ENCODE measurements around a stretch of chr5.

GRCh38 chr5:132265536-132266292 lies 8.2 kb downstream of the PDLIM4 start:
- CAGE, long polyA plus RNA, result no peak
- RRBS, result no CpG with 5 or more reads among the region's 12 CpGs

DNA sequence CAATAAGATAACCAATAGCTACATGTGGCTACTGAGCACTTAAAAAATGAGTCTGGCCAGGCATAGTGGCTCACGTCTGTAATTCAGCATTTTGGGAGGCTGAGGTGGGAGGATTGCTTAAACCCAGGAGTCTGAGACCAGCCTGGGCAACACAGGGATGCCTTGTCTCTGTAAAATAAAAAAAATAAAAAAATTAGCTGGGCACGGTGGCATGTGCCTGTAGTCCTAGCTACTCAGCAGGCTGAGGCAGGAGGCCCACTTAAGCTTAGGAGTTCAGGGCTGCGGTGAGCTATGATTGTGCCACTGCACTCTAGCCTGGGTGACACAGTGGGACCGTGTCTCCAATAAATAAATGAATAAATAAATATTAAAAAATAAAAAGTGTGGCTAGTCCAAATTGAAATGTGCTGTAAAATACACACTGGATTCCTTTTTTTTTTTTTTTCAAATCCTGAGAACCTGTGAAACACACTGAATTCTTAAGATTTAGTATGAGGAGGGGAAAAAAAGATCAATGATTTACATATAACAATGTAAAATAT lies 1.2 kb upstream of the SLC22A5 start:
- CAGE, long polyA plus RNA, result no peak
- RRBS, result no CpG with 5 or more reads among the region's 4 CpGs

DNA sequence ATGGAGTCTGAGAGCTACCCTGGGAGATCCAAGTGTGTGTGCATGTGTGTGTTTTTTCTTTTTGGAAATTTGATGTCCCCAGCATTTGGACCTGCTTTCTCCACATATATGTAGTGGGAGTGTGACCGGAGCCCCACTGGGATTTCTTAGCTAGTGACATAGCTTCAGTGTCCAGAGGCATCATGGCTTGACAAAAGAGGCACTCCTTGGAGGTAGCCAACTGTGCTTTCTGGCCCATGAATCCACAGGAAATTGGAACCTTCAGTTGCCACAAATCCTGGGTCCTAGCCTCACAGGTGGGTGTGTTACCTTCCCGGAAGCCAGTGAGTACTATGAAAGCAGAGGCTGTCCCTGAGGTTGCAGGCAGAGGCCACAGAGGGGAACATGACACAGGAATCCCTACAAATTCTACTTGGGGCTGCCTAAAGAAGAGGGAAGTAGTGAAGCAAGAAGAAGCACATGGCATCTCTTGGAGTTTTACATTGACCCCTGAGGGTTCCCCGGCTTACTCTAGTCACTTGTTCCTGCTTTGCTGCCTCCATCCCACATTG lies 2.5 kb downstream of the SLC22A5 start:
- CAGE, long polyA plus RNA, result no peak
- RRBS, result no CpG with 5 or more reads among the region's 3 CpGs

DNA sequence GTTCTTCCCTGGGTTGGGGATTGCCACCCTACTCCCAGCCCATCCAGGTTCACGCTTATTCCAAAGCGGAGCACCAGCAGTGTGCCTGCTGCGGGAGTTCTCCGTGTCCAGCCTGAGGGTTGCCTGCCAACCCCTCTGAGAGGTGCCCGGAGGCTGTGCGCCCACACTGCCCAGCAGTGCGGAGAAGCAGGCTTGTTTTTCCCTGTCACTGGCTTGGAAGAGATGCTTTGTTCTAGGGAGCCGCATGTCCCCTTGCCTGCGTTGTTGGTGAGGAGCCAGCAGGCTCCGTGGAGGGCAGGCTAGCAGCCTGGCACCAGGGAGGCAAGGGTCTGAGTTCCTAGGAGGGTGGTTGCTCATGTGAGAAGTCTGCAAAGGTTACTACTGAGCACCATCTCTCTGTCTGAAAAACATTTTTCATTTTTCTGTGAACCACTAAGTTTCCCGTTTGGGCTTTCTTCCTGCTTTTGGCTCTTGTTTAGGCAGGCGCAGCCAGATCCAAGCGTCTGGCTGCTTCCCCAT lies 7.6 kb downstream of the SLC22A5 start:
- CAGE, long polyA plus RNA, result no peak
- RRBS, result no CpG with 5 or more reads among the region's 13 CpGs

- CAGE, long polyA plus RNA, result no peak
- RRBS, result 2% methylated on average over 22 of the region's 62 CpGs
Observed at GRCh38 chr5:132410794-132411538, 41.5 kb downstream of the SLC22A5 start.

- CAGE, long polyA plus RNA, result no peak
- RRBS, result no CpG with 5 or more reads among the region's 10 CpGs
Observed at GRCh38 chr5:132417633-132418520, 48.4 kb downstream of the SLC22A5 start.

DNA sequence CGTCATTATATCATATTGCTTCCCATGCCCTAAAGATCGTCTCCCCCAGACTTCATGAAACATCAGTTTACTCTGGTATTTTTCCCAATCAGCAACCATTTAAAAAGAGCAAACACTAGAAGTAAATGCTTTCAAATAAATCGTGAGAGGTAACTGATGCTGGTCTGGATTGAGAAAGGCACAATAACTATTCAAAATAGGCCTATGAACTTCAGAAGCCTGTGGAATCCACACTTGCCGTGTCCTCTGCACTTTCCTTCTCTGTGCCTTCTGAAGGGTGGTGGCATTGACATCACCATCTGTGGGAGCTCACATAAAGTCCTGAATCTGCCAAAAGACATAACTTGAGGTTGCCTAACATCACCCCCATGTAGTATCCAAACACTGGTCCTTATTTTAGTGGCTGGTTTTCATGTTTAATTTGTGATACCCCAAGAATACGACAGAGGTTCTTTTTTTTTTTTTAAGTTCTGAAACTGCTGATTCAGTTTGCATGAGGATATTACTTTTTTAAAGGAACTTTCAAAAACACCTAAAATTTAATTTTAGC lies 59.8 kb downstream of the IRF1 start:
- CAGE, long polyA plus RNA, result no peak
- RRBS, result no CpG with 5 or more reads among the region's 5 CpGs

- CAGE, long polyA plus RNA, result no peak
- RRBS, result no CpG with 5 or more reads among the region's 5 CpGs
Observed at GRCh38 chr5:132439378-132439865, 51.2 kb downstream of the IRF1 start.

GRCh38 chr5:132459974-132460794 lies 30.4 kb downstream of the IRF1 start:
- CAGE, long polyA plus RNA, result no peak
- RRBS, result no CpG with 5 or more reads among the region's 8 CpGs

DNA sequence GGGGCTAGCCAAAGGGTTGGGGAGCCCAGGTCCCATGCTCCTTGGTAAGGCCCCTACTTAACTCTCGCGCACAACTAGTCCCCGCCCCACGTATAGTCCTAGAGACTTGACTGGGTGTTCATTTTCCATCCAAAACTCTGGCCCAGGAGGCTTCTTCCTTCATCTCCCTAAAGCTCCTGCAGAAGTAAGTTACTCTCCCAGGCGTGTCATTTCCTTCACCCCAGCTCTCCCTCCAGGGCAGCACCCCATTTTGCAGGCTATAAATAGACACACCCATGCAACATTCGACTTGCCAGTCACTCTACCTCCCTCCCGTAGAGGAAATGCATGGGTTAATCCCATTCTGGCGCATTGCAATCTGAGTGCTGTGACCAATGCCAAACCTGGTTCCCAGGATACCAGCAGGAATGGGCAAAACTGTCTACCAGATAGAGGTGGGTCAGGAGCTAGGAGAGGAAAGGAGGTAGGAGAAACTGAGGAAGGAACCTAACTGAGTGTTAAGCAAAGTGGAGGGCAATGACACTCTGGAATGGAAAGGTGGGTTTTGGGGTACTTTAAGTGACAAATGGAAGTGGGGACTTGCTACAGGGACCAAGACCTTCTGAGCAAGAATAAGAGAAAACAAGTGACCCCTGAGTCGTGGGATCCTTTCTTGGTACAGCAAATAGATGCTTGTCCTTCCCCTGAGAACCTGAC lies 1.5 kb upstream of the IRF1 start:
- CAGE, long polyA plus RNA, result no peak
- RRBS, result no CpG with 5 or more reads among the region's 9 CpGs

- CAGE, long polyA plus RNA, result no peak
- RRBS, result 2% methylated on average over 32 of the region's 61 CpGs
Observed at GRCh38 chr5:132496698-132497605, 6.4 kb upstream of the IRF1 start.

GRCh38 chr5:132498213-132498644 lies 7.7 kb upstream of the IRF1 start:
- CAGE, long polyA plus RNA, result no peak
- RRBS, result no CpG with 5 or more reads among the region's 4 CpGs

GRCh38 chr5:132594574-132595237 lies 37.9 kb downstream of the RAD50 start:
- CAGE, long polyA plus RNA, result no peak
- RRBS, result no CpG with 5 or more reads among the region's 2 CpGs

DNA sequence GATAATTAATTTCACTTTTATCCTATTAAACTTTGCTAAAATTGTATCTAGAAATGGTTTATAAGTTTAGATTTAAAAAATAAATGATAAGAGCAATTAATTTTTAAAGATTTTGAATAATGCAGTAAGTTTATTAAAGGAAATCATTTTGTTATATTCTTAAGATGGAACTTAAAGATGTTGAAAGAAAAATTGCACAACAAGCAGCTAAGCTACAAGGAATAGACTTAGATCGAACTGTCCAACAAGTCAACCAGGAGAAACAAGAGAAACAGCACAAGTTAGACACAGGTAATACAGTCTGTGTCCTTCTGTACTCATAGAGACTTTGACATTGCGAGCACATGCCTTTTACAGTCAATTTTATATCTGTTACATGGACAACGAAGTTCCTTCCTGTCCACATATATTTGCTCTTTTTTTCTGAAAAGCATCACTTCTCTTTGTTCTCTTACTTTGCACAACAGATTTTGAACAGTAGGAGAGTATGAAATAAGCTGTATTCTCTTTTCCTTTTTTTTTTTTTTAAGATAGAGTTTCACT lies 47.0 kb downstream of the RAD50 start:
- CAGE, long polyA plus RNA, result no peak
- RRBS, result no CpG with 5 or more reads among the region's 3 CpGs

DNA sequence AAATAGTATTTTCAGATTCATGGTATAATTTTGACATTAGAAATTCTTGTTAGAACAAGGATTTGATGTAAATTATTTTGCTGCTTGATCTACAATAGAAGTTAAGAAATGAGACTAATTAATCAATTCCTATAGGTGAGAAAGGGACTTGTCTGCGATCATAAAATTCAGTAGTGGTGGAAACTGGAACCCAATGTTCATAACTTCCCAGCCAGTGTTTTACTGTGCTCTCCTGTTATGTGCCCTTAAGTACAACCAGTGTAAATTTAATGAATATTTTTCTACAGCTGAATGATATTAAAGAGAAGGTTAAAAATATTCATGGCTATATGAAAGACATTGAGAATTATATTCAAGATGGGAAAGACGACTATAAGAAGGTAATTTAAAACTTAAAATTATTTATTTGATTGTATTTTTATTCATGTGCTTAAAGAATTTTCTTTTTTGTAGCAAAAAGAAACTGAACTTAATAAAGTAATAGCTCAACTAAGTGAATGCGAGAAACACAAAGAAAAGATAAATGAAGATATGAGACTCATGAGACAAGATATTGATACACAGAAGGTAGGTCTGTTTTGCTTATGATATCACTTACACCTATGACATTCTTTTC lies 49.0 kb upstream of the IL13 start:
- CAGE, long polyA plus RNA, result no peak
- RRBS, result no CpG with 5 or more reads among the region's 3 CpGs

DNA sequence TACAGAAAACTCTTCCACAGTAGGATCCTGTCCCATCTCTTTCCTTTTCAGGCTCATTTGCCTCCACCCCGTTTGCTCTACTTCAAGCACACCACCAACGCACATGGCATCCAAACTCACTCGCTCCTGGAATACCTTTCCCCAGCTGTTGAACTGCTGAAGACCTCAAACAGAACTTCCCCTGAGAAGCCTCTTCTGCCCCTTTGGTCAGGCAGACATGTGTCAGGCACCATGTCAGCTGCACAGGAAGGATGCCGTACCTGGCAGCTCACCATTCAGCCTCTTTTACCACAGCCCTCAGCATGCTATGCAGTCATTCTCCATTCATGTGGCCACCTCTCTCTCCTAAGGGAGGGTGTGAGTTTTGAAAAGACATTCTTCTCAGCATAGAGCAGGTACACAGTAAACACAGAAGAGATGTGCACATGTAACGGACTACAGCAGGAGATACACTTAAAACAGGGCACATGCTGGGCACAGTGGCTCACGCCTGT lies 14.2 kb downstream of the IL4 start:
- CAGE, long polyA plus RNA, result no peak
- RRBS, result no CpG with 5 or more reads among the region's 6 CpGs

DNA sequence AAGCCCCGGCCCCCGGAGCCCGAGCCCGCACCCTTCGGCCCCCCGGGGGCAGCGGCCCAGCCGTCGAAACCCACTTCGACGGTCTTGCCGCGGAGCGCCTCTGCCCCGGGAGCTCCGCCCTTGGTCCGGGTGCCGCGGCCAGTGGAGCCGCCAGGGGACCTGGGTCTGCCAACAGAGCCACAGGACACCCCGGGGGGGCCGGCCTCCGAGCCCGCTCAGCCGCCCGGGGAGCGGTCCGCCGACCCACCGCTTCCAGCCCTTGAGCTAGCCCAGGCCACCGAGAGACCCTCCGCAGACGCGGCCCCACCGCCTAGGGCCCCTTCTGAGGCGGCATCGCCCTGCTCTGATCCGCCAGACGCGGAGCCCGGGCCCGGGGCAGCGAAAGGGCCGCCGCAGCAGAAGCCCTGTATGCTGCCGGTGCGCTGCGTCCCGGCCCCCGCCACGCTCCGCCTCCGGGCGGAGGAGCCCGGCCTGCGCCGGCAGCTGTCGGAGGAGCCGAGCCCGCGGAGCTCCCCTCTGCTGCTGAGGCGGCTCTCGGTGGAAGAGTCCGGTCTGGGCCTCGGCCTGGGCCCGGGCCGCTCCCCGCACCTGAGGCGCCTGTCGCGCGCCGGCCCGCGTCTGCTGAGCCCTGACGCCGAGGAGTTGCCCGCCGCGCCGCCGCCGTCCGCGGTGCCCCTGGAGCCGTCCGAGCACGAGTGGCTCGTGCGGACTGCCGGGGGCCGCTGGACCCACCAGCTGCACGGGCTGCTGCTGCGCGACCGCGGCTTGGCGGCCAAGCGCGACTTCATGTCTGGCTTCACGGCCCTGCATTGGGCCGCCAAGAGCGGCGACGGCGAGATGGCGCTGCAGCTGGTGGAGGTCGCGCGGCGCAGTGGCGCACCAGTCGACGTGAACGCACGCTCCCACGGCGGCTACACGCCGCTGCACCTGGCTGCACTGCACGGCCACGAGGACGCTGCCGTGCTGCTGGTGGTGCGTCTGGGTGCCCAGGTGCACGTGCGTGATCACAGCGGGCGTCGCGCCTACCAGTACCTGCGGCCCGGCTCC lies 1.1 kb downstream of the SOWAHA start:
- CAGE, long polyA plus RNA, result no peak
- RRBS, result 19% methylated on average over 43 of the region's 133 CpGs

- CAGE, long polyA plus RNA, result no peak
- RRBS, result no CpG with 5 or more reads among the region's 1 CpG
Observed at GRCh38 chr5:132876030-132876736, 2.7 kb downstream of the LEAP2 start.

DNA sequence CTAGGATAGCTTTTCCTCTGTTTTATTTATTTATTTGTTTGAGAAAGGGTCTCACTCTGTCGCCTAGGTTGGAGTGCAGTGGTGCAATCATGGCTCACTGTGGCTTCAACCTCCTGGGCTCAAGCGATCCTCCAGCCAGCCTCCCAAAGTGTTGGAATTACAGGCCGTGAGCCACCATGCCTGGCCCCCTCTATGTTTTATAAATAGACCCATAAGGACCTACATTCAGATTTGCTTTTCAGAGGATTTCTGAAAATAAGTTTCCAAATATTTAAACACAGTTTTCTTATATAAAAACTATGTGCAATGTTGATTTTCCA lies 16.7 kb downstream of the LEAP2 start:
- CAGE, long polyA plus RNA, result no peak
- RRBS, result no CpG with 5 or more reads among the region's 3 CpGs

- CAGE, long polyA plus RNA, result no peak
- RRBS, result no CpG with 5 or more reads among the region's 4 CpGs
Observed at GRCh38 chr5:132906813-132907991, 33.7 kb downstream of the LEAP2 start.

Data from AG04450 (cell line).